Psoas muscle (tissue), 2 donors: ENCODE measurements around a stretch of chr10.

GRCh38 chr10:104328839-104329772, 9.2 kb downstream of the ITPRIP start:
- PRO-cap, 2 experiments = no peak in any of the 2 experiments

- PRO-cap, 2 experiments = no peak in any of the 2 experiments
Observed at GRCh38 chr10:104639304-104639928, 1.7 kb upstream of the SORCS3 start.

GRCh38 chr10:104640206-104641029, 672 bp upstream of the SORCS3 start:
- PRO-cap, 2 experiments = no peak in any of the 2 experiments

GRCh38 chr10:106997522-106998259, 166.8 kb downstream of the SORCS1 start:
- PRO-cap, 2 experiments = no peak in any of the 2 experiments

DNA sequence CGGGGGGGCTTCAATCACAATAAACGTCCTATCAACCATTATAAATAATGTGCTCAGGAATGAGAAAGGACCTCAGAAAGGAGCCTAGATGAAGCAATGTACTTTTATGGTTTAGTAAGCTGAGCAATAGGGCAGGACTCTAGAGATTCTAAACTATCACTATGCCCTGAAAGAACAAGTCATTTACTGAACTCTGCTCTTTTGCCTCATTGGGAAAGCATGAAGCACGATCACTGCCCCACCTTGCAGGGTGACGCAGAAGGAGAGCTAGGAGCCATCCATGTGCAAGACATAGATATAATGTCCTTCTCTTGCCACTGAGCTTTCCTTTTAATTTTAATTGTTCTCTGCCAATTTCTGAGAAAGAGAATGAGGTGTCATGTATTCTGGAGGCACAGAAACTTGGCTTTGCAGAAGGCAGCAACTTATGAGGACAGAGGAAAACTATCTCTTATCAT, 108.4 kb downstream of the SORCS1 start:
- PRO-cap, 2 experiments = no peak in any of the 2 experiments

DNA sequence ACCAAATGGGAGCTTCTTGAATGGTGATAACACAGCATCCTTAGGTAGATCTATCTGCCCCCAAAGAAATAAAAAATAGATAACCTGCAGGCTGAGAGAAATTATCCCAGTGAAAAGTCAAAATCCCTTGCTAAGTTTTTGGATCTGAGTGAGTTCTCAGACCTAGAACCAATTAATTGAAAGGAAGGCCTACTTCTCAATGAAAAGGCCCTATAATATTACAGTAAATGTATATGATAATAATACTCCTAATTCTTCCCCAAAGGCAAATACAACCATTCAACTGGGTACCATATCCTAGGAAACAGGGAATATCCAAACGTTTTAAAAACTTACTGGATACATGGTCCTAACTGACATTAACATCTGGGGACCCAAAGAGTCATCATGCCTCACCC, 670.2 kb downstream of the XPNPEP1 start:
- PRO-cap, 2 experiments = no peak in any of the 2 experiments

- PRO-cap, 2 experiments = no peak in any of the 2 experiments
Observed at GRCh38 chr10:109953723-109953970, 30.3 kb upstream of the XPNPEP1 start.

GRCh38 chr10:110048818-110049504, 41.2 kb downstream of the ADD3 start:
- PRO-cap, 2 experiments = no peak in any of the 2 experiments

- PRO-cap, 2 experiments = no peak in any of the 2 experiments
Observed at GRCh38 chr10:110058099-110058637, 50.4 kb downstream of the ADD3 start.

GRCh38 chr10:110076181-110077423, 68.8 kb downstream of the ADD3 start:
- PRO-cap, 2 experiments = no peak in any of the 2 experiments

DNA sequence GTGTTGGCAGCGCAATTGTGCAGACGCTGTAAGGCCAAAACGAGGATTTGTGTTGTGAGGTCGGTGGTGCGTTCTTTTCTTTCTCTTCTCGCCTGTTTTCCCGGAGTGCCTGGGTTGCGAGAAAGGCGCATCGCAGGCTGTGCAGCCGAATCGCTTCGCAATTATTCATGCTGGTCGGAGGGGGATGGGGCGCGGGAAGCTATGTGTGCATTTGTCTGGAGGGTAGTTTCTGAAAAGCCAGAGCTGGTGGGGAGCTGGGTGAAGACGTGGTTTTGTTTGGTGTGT, 2.0 kb downstream of the MXI1 start:
- PRO-cap, 2 experiments = peak in 1 of 2 experiments; most common plus-strand start position 240 of the sequence (in 1); most common minus-strand start position 141 of the sequence (in 1)

- PRO-cap, 2 experiments = no peak in any of the 2 experiments
Observed at GRCh38 chr10:110215746-110216271, 8.4 kb downstream of the MXI1 start.

DNA sequence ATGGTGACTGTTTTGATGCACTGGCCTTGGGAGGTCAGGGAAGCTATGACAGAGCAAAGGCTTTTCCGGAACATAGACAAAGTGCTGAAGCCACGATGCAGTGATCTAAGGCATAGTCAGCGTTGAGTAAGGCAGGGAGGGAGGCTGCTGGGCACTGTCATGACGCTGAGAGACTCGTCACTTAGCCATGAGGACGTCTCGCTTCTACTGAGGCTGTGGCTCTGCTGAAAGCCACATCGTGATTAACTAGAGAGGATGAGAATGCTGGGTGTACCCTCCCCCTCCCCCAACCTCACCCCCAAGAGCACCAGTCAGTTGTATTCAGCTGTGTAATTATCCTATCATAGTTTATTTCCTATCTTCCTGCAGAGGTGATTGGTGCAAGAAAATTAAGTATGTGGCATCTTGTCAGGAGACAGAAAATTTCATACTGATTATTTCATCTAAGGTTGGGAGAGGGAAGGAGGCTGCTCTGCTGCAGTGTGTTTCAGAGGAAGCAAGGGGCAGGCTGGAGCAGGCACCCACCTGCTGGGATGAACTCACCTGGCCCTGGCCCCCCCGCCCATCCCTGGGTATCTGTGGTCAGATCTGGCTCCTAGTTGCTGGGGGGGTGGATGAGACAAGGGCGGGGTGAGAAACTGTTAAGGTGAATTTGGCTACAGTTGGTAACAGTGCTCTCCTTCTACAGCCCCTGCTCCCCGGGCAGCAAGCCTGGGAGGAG, 48.9 kb upstream of the SMNDC1 start:
- PRO-cap, 2 experiments = no peak in any of the 2 experiments

DNA sequence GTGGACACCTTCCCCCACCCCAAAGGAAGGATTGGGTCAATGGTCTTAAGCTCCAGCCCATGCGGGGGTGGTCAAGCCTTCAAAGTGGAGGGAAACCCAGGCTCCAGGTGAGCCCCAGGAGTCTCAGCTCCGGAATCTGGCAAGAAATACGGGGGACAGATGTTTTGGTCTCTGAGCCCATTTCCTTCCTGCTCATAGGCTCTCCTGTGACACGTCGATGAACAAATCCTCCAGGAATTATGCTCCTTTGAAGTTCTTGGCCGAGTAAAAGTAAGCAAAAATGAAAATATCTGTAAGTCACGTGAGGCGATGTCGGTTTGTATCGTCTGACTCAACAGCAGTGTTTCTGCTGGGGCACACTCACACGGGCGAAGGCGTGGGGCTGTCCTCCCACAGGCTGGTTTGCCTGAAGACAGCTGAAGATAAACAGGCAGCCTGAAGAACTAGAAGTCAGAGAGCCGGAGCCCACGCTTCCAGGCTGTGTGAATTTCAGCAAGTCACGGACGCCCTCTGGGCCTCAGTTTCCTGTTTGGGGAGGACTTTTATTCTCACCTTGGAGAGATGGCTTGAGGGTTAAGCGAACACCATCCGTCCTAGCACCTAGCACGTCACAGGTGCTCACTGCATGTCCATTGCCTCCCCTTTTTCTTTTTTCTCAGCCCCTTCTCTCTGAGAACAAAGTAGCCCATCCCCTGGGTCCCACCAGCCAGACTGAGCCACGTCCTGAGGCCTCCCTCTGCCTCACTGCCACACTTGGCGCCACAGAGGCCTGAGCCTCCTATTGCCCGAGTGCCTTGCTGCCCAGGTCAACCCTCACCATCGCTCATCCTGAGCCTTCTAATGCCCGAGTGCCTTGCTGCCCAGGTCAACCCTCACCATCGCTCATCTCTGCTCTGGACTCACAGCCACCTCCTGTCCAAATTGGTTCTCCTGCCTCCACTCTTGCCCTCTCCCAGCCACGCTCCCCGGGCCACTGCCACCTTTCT, 52.8 kb upstream of the SMNDC1 start:
- PRO-cap, 2 experiments = no peak in any of the 2 experiments

DNA sequence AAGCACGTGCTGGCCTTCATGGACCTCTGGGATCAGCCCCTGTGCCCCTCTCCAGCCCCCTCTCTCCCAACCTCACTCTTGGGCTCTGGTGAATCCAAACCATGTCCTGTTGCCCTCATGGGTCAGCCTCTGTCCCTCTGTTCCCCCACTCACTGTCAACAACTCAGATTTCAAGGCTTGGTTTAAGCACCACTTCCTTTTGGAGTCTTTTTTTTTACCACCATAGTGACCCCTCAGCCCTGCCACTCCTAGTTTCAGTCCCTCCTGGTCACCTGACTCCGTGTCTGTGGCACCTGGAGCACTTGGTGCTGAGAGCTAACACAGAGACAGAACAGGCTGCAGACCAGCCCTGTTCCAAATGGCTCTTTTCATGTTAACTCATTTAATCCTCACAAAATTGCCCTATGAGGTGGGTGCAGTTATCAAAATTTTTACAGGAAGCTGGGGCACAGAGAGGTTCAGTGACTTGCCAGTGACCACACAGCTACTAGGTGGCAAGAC, 53.5 kb upstream of the SMNDC1 start:
- PRO-cap, 2 experiments = no peak in any of the 2 experiments

GRCh38 chr10:110392655-110393469, 88.1 kb upstream of the SMNDC1 start:
- PRO-cap, 2 experiments = no peak in any of the 2 experiments

GRCh38 chr10:110420759-110421106, 77.0 kb upstream of the DUSP5 start:
- PRO-cap, 2 experiments = no peak in any of the 2 experiments

GRCh38 chr10:110636605-110637557, 7.3 kb upstream of the RBM20 start:
- PRO-cap, 2 experiments = peak in 1 of 2 experiments; most common plus-strand start chr10:110637154 (in 1)

DNA sequence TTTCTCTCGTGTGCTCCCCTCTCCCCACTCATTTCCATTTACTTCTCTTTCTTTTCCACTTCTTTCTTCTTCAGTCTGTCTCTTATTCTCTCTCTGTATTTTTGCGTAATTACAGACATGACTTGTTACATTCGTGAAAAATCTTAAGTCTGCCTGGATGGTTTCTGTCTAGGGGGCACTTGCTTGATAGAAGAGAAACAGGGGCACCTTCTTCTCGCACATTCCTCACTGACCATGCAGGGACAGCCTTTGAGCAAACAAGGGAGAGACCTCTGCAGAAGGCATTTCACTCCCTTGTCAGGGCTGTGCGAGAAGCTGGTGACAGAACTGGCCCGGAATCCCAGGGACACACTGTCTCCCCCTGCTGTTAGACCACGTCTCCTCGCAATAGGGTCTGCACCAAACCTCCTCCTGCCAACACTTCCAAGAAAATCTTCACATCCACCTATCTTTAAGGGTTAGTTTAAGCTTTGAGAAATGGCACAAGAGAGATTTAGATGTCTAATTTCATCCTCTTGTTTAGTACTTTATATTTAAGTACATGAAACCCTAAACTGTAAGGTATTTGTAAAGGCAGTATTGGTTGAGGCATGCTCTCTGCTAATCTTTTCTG, 36.8 kb downstream of the RBM20 start:
- PRO-cap, 2 experiments = no peak in any of the 2 experiments

DNA sequence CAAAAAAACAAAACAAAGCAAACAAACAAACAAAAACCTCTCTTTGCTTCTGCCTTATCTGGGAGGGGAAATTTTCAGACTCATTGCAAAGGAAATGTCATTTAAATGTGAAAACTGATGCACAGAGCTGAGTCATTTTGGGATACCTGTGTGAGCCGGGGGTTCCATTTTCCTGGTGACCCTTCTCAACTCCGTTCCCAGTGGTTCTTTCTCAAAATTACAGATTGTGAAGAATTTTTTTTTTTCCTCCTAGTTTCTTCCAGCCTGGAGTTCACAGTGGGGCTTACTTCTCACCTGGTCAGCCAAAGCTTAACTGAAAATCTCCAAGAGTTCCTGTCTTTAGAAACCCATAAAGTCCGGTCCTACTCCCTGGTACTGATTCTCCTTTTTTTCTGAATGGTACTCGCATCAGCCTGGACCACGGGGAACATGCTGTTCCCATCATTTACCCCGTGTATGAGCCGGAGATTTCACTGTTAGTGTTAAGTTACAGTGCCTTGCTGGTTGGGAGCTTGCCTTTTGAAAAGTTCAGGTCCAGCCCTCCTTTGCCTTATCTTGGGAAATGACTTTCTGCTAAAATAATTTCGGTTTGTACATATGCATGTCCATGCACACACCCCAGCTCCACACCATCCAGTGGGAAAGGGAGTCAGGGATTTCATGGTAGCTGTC, 57.0 kb downstream of the RBM20 start:
- PRO-cap, 2 experiments = peak in 1 of 2 experiments; most common minus-strand start position 392 of the sequence (in 1)